Placental epithelial cell (primary cell): ENCODE measurements around the gene GNPAT.

- CAGE, long polyA plus RNA: no peak
Observed at GRCh38 chr1:230824577-230824840, 43.8 kb downstream of the C1orf198 start.

GRCh38 chr1:230938115-230938947 lies 40.3 kb downstream of the TTC13 start:
- CAGE, long polyA plus RNA: no peak

DNA sequence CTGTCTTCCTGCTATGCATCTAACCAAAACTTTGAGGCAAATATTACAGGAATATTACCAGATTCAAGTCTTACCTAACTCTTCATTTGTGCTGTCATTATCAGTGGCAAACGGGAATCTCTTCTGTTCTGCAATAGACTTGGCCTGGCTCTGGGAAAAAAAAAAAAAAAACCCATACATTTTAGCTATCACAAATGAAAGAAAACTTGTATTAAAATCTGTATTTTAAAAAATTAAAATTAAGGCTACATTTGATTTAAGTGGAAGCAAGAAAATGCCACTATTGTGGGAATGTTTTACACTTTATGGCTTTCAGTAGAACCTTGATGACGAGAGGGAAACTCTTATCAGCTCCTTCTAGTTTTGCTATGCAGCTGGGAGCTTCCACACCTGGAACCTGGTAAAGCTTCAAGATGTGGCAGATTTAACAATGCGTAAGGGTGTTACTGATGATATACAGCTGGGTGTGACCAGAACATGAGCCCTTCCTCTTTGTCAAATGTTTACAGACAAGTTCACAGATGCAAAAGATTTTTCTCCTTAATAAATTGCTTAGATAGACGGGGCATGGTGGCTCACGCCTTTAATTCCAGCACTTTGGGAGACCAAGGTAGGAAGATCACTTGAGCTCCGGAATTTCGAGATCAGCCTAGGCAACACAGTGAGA lies 20.4 kb downstream of the TTC13 start:
- CAGE, long polyA plus RNA: no peak

- CAGE, long polyA plus RNA: no peak
Observed at GRCh38 chr1:231240991-231241949, at the start of gene GNPAT. GNPAT (plus strand) TSS chr1:231241212.

- CAGE, long polyA plus RNA: no peak
Observed at GRCh38 chr1:231541769-231542128, 13.3 kb downstream of the TSNAX start.

GRCh38 chr1:231684672-231685354 lies 58.2 kb downstream of the DISC1 start:
- CAGE, long polyA plus RNA: no peak

GRCh38 chr1:231814243-231814809 lies 187.7 kb downstream of the DISC1 start:
- CAGE, long polyA plus RNA: no peak

GRCh38 chr1:232038768-232039159 lies 412.2 kb downstream of the DISC1 start:
- CAGE, long polyA plus RNA: no peak

- CAGE, long polyA plus RNA: no peak
Observed at GRCh38 chr1:232306107-232306908, 323.6 kb downstream of the SIPA1L2 start.

- CAGE, long polyA plus RNA: no peak
Observed at GRCh38 chr1:232745534-232745769, 59.8 kb upstream of the MAP10 start.

DNA sequence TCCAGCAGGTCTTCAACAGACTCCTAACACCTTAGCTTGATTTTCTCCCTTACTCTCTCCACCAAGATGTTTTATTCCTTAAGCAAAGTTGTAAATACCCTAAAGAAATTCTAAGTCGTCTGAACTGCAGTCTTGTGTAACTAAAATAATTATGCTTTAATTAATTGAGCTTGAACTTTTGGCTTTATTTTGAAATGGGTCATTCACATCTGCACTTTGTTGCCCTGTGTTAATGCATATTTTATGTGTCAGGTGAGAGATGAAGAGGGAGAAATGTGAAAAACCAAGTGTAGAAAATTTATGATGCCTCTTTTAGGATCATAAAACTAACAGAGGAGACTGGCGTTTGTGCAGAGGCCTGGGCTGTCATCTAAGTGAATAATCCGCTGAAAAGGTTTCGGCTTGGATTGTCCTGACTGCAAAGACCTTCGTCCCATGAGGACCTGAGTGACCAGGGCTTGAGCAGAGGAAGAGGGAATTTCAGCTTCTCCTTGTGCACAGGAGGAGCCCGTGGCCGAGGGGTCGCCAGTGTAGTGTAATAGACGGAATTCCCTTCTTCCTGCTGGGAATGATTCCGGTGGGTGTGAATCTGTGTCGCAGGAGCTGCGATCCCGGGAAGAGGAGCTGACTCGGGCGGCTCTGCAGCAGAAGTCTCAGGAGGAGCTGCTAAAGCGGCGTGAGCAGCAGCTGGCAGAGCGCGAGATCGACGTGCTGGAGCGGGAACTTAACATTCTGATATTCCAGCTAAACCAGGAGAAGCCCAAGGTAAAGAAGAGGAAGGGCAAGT lies 34.1 kb downstream of the MAP3K21 start:
- CAGE, long polyA plus RNA: no peak

DNA sequence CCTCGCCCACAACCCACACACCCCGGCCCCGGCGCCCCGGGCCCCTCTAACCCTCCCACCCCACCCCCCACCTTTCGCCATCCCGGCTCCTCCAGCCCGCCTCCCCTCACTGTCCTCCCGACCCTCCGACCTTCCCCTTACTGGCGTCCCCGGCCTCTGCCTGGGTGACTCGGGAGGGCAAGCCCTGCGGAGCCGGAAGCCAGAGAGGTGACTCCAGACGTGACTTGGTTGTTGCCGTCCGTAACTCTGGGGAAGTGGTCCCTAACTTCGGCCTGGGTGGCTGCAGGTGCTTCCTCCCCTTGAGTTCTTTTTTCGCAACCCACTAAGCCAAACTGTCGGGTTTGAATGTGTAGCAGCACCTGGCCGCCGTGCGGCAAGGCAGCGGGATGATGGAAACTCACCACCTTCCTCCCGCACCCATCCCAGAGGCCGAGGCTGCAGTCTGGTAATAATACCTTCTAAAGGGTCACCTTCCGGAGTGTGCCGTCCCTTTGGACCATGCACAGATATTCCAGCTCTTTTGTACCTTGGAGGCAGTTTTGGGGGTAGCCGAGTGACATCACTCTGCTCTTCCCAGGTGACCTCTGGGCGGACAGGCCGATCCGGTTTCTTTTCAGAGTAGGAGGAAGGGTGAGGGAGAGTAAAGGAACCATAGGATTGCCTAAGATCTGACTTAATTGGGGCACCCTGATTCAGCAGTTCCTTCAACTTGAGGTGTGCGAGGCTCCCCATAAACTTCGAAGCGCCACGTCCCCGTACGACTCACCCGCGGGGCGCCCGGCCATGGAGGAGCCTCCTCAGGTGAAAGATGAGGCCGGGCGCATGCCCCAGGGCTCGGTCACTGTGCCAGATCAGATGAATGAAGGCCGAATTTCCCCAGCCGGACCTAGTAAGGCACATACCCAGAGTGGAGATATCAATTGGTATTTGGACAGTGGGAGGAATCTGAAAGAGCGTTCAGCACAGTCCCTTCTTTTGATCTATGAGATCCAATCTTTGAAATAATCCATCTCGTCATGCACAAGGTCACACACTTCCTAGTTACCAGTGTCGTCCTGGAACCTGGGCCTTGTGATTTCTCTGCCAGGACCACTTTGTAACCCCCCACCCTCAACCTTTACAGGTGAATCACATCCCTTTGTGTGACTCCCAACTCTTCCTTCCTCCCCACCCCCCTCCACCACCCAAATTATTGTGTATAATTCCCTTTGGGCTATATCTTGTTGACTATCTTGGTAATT lies 1.1 kb downstream of the KCNK1 start:
- CAGE, long polyA plus RNA: no peak

DNA sequence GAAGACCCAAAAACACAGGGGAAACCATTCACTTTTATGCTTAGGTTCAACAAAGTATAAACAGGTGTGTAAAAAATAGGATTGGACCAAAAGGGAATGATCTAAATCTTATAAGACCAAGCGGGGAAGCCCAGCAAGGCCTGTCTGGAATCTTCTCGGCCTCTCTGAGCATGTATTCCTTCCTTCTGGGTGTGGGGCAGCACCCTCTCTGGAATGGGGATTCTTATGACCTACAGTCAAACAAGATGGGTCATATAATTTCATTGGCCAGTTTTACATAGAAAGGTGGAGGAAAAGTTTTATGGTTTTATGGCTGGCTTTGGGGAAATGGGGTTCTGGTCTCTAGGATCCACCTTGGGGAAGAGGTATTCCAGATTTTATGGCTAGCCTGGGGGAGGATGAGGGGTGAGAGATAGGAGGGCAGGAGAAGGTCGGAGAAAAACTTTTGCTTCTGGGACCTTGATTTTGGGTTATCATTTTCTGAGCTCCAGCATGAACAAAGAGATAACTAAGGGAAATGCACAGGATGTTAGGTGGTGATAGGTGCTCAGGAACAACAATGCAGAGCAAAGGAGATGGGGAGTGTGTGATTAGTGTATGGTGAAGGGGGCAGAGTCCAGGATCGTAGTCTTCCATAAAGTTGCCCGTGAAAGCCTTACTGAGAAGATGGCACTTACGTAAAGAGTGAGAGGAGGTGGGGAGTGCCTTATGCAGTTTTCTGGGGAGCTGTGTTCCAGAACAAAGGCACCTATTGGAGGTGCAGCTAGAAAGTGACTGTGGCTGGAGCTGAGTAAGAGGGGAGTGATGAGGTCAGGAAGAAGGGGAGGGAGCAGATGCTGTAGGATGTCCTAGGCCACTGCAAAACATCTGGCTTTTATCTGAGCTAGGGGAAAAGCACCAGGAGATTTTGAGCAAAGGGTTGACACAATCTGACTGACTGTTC lies 11.5 kb downstream of the KCNK1 start:
- CAGE, long polyA plus RNA: no peak

- CAGE, long polyA plus RNA: no peak
Observed at GRCh38 chr1:234326696-234327004, 46.6 kb upstream of the COA6 start.

- CAGE, long polyA plus RNA: no peak
Observed at GRCh38 chr1:234356513-234357545, 16.4 kb upstream of the COA6 start.

- CAGE, long polyA plus RNA: no peak
Observed at GRCh38 chr1:234509438-234509648, 30.4 kb upstream of the TARBP1 start.

DNA sequence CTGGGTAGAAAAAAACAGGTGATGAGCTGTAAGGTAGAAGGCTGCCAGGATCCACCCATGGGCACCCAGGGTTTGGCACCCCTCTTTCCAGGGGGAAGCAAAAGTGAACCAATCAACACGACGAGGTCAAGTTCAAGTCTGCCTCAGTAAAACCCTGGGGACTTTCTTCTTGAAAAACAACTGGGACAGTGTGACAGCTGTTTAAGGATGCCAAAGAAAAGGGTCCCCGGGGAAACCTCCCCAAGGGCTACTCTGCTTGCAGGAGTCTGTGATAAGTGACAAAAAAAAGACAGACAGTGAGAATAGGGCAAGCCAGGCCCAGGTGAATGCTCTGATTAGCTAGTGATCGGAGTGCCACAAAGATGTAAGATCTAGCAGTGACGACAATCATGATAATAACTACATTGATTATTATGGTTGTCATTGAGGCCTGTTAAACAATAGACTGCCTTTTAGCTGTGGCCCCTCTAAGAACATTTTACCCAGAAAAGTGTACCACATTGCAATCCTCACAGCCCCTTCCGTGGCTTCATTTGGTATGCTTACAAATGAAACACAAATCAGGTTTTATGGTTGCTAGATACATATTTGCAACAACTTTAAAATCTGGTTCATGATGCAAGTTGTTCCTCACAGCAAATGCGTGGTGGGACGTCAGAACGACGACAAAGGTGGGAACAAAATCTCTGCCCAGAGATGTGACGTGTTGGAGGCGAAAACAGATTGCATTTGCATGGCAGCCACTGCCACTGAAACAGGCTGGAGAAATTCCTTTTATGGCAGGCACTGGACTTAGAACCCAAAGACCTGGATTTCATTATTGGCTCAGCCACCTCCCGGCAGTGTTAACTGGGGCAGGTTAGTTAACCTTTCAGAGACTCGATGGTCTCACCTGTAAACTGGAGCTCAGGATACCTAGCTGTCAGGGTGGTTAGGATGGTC lies 58.8 kb upstream of the TARBP1 start:
- CAGE, long polyA plus RNA: no peak

- CAGE, long polyA plus RNA: no peak
Observed at GRCh38 chr1:234582643-234583001, 27.4 kb downstream of the IRF2BP2 start.

DNA sequence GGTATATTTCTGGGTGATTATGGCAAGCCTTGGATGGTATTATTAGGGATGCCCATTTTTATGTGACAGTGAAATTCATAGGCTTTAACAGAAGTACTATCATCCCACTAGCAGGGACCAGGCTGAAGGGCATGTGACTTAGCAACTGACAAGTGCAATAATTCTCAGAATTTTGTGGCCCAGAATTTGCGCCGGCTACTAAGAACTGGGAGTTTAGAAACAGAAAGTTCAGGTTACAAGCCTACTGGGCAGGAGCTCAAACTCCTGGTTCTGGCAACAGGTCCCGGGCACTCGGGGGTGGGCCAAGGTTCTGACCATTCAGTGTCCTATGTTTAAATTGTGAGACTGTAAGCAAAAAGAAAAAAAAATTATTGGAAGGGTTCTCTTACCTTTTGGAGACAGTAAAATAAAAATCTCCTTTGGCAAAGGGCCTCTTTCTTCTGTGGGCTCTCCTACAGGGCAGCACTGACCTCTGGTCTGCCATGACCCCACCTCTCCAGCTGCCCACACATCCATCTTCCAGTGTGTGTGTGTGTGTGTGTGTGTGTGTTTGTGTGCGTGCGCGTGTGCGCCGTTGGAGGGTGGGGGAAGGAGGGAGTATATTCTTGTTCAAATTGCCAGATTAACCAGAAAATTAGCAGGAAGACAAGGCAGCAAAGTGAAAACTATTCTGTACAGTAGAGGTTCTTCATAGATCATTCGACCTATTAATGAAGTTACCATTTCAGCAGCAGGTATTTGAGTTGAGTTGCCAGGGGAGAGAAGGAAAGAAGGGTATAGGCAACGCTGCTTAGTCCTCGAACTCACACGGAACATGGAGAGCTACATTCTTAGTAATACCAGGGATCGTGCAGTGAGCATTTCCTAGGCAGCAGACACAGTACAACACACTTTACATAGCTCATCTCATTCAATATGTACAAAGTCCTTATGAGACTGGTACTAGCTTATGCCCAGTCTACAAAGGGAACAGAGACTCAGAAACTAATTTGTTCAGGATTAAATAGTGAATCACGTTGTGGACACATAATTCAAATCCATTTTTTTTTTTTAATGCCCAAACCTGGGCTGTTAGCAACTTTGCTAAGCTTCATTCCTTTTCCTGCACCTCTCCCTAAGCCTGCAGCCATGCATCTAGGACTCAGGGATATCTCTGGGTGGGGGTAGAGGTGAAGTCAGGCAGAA lies 25.9 kb downstream of the IRF2BP2 start:
- CAGE, long polyA plus RNA: no peak

GRCh38 chr1:234598007-234598364 lies 12.0 kb downstream of the IRF2BP2 start:
- CAGE, long polyA plus RNA: no peak